A172 (cell line): Measurements from ENCODE around the genes PLA2G7, CRISP1 and PAQR8.

DNA sequence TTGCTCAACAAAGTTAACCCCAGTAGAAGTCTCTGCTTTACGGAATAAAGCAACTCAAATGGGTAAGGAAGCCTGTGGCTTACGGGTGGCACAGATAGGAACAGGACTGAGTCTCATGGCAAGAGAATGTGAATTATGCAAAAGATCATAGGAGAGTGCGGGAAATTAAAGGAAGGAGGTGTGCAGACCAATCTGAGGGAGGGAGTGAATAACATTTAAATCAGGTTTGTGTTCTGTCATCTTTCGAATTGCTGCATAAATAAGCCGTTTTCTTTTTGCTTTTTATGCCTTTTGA is 882 bp upstream of the RCAN2 start:
- RAMPAGE, long total RNA: no peak

DNA sequence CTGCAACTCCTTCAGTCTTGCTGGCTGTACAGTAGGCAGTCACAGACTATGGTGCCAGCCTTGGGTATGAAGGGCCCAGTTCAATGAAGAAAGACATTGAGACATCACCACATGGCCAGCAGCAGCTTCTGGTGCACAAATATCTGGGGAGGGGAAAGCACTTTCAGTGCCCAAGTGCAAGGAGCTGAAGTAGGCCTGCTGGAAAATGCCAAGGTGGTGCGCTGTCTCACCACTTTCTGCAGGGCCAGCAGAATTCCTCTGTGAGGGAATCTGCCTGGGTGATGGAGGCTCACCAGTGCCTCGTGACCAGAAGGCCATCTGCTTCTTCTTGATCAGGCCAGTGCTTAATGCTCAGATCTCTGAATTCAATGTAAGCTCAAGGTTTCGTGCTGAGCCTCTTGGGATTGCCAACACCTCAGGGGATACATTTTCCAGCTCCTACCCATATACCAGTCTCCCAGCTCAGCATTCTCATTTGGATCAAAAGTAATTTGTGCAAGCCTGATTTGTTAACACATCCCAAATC is 1.7 kb downstream of the PLA2G7 start:
- RAMPAGE, long total RNA: no peak

GRCh38 chr6:46734852-46735988 is at the start of gene PLA2G7:
TSS of gene PLA2G7 (minus strand) at chr6:46735375.
- RAMPAGE, long total RNA: no peak

DNA sequence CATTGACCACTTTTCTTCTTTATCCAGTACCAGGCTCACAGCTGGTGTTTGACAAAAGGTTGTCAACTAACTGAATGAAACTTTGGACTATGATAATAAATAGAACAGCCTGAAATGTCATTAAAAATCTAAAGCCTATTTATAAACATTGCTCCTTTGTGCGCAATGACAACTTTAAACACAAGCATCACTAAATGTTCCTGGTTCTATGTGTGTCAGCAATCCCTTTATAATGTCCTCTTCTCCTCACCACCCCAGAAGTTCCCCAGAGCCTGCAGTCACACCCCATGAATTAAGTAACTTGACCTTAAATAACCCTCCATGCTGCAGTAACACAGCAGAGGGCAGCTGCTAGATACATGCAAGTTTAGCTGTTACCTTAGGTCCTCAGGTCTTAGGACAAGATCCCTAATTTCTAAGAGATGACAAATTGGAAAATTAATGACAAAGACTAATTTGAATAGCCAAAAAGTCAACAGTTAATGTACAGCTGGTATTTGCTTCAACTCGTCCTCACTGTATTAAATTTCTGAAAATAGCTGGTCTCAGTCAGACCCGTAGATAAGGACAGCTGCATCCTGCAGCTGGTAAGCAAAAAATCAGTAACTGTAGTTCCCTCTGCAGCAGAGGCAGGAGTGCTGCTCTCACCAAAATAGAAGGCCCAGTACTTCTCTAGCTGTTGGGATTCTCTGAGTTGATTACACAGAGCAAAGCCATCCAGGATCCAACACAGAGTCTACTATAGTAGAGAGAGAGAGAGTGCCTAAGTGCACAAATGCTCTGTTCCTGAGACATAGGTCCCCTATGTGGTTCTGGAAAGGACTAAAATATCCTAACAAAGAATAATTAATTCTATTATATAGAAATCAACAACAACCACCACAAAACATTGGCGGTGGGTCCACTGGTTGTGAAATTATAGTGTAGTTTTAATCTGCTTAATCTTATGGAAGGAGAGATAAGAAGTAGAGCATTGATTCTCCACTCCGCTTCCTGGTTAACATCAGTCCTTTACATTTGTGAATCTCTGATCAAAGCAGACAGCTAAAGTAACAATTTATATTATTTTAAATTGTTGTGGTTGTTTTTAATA is 62.3 kb downstream of the TNFRSF21 start:
- RAMPAGE, long total RNA: no peak

- RAMPAGE, long total RNA: no peak
Observed at GRCh38 chr6:47419476-47420043, 58.0 kb upstream of the CD2AP start.

DNA sequence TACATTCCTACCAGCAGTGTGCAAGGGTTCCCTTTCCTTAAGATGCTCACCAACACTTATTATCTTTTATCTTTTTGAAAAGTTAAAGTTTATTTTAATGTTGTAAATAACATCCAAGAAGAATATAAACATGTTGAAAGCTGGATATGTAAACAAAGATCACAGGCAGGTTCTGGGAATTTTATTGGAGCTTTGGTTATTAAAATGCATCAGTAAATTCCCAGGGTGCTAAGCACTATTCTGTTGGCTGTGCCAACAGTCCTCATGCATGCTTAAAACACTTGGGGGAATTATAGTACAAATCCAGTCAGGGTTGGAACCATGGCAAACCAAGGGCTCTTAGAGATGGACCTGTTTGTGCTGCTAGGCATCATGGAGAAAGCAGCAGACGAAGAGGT is 101.5 kb upstream of the ADGRF4 start:
- RAMPAGE, long total RNA: no peak

GRCh38 chr6:47663854-47664211 is 34.5 kb upstream of the ADGRF4 start:
- RAMPAGE, long total RNA: no peak

- RAMPAGE, long total RNA: no peak
Observed at GRCh38 chr6:49444461-49444767, 18.6 kb downstream of the MMUT start.

DNA sequence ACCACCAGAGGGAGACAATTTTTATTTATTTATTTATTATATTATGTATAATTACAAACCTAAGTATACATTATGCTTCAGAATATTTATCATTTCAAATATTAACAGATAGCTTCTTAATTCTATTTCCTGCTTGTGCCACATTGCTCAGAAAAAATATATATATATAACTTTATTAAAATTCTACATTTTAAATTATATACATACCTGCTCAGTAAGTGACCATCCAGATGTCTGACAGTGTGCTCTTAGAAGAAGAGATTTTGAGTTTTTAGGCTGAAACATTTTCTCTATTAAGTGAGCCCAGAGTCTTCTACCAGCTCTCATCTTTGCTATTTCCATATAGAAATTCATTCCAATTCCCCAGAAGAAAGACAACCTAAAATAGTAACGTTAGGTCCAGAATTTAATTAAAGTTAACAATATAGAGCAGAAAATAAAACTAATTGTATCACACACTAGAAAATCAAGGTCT is 9.6 kb downstream of the MMUT start:
- RAMPAGE, long total RNA: no peak

GRCh38 chr6:49550007-49550245 is 542 bp upstream of the C6orf141 start:
- RAMPAGE, long total RNA: no peak

- RAMPAGE, long total RNA: no peak
Observed at GRCh38 chr6:49866389-49866895, at the start of gene CRISP1. TSS of gene CRISP1 (minus strand) at chr6:49866535.

GRCh38 chr6:50091758-50092045 is 42.0 kb upstream of the DEFB112 start:
- RAMPAGE, long total RNA: no peak

DNA sequence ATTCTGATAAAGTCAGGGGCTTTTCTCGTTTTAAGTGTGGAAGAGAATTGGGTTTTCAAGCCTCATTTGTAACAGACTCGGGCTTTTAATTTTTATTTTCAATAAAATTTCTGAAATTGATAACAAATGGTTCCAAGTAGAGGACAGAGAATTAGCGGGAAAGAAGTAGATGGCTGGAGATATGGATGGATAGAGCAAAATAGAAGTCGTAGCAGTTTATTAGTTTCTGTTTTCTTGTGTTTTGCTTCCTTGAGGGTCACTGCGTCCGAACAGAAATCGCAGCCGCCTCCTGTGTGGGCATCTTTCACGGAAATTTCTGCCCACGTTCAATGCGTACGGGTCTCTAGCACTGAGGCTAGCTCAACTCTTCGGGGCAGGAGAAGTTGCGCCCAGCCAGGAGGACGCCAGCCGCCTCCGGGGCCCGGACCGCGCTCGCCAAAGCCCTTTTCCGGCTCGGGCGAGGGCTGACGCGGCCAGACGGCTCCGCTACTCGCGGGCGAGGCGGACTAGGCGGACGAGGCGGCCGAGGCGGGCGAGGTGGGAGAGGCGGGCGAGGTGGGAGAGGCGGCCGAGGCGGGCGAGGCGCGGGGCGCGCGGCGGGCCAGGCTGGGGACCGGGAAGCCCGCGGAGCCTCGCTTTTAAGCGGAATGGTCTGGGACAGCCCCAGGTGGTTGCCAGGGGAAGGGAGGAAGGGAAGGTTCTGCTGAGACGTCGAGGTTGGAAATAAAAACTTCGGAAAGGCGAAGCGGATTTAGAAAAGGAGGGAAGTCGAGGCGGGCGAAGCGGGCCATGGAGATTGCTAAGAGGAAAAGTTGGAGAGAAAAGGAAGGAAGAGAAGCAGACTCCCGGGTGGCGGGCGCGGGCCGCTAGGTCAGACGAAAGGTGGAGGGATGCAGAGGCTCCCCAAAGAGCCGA is 898 bp downstream of the TFAP2B start:
- RAMPAGE, long total RNA: no peak

DNA sequence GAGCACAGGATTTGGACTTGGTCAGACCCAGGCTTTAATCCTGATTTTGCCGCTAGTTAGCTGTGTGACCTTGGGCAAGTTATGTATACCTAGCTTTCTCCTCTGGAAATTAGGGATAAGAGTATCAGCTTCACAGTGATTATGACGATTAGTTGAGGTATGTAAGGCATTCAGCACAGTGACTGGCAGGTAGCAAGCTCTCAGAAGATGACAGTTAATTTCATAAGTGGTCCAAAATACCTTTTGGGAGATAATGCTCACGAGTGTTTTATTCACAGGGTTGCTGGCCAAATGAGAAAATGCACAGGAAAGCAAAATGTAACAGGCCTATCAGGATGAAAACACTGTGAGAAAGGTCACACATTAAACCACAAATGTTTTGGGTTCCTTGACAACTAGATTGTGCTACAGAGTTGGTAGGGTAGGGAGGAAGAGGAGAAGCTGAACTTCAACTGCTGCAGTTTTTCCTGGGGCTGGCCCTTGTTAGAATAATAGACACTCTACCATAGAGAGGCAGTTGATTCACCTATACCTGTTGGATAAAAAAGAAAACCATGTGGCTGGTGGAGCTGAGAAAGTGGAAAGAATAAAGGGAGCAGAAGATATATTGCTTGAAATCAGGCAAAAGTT is 28.2 kb upstream of the PAQR8 start:
- RAMPAGE, long total RNA: no peak

DNA sequence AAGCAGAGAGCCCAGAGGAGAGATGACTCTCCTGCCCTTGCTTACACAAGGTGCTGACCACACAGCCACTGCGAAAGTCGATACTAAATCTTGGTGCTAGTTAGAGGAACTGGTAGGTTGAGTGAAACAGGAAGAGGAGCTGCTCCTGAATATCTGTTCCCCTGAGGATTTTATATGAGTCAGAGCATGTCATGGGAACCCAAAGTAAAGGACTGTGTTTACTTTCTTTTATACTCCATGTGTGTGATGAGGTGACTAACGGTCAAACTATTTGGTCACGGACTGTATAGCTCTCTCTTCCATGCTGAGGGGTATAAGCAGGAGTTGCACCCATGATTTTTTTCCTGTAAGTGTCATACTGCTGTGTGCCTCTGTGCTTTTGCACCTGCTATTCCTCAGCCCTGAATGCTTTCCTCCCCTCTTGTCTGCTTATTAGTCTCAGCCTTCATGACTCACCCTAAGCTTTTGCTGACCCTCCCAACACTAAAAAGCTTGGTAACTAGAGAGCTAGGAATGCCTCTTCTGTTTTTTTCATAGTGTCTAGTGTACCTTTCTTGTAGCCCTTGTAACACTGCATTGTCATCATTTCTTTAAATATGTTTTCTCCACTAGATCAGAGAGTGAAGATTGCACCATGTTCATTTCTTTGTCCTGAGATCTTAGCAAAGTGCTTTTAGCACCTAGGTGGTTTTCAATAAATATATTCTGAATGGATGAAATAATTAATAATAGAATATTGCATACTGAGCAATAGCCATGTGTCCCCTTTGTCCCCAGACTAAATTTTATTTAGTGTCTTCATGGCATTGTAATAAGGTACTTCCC is 9.4 kb upstream of the PAQR8 start:
- RAMPAGE, long total RNA: no peak

DNA sequence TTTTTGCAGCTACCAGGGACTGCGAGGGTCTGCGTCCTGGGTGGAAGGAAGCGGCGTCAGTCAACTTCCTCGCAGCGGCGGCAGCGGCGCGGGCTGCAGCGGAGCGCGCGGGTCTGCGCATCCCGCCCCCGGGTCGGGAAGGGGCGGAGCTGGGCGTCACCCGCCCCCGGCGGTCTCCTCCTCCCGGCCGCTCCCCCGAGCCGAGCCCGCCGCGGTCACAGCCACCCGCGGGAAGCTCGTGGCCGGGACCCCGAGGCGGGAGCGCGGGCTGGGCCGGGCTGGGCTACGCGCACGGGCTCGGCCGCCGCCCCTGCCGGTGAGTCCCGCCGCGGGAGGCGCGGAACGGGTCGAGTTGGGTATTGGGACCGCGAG is at the start of gene PAQR8:
Gene PAQR8 (plus strand): TSS at position 218 of the 372 bp plus-strand sequence.
- RAMPAGE, long total RNA: no peak

GRCh38 chr6:52362306-52363393 is 699 bp downstream of the PAQR8 start:
- RAMPAGE, long total RNA: no peak

DNA sequence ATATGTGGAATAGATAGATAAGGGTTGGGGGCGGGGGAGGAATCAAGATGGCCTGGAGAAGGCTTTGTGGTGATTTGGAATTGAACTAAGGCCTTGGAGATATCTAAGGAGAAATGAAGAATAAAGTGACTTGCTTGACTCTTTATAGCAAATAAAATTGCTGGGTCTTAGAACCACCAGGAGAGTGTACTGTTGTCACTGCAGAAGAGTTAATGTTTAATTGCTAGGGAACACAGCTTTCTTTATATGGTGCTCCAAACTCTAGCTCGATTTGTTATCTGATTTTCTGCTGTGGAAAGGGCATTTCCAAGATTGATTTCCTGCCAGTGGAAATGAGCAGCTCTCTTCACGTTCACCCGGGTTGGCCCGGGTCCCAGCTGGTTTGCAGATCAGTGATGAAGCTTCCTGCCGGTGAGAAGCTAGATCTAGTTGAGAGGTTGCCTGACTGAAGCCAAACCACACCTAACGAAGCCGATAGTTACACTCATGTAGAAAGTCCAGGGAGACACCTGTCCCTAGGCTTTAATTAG is 27.6 kb downstream of the PAQR8 start:
- RAMPAGE, long total RNA: no peak

DNA sequence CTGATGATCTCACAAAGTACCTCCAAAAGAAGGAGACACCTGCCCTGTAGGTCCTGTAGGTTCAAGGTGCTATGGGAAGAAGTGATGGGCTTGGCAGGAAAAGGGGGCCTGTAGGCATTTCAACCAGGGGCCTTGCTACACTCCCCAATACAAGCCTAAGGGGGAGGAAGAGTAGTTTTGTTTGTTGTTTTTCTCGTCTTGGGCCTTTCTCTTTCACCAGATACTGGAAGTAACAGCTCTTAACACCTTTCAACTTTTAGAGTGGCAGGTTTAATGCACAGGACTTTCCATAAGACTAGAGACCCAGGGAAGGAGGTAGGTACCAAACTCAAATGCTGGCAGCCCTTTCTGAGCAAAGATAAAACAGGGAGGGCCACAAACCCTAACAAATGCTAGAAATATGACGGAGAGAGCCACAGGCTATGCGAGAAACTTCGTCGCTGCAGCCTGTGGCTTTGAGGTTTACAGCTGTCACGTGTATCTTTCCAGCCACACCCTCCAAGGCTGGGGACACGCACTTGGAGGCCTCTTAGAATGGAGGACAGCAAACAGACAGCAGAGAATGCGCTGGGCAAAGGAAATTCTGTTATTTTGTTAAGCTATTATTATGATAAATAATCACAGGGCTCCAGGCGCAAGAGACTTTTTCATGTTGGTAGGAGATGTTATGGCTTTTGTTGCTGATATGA is 2.2 kb downstream of the TRAM2 start:
- RAMPAGE, long total RNA: no peak

GRCh38 chr6:52578120-52578474 is 1.2 kb upstream of the TRAM2 start:
- RAMPAGE, long total RNA: no peak